HGPS cell (cell line): ENCODE measurements around a stretch of chr21.

- RRBS: no CpG with 5 or more reads among the region's 2 CpGs
Observed at GRCh38 chr21:37433042-37433680, 66.6 kb downstream of the DYRK1A start.

DNA sequence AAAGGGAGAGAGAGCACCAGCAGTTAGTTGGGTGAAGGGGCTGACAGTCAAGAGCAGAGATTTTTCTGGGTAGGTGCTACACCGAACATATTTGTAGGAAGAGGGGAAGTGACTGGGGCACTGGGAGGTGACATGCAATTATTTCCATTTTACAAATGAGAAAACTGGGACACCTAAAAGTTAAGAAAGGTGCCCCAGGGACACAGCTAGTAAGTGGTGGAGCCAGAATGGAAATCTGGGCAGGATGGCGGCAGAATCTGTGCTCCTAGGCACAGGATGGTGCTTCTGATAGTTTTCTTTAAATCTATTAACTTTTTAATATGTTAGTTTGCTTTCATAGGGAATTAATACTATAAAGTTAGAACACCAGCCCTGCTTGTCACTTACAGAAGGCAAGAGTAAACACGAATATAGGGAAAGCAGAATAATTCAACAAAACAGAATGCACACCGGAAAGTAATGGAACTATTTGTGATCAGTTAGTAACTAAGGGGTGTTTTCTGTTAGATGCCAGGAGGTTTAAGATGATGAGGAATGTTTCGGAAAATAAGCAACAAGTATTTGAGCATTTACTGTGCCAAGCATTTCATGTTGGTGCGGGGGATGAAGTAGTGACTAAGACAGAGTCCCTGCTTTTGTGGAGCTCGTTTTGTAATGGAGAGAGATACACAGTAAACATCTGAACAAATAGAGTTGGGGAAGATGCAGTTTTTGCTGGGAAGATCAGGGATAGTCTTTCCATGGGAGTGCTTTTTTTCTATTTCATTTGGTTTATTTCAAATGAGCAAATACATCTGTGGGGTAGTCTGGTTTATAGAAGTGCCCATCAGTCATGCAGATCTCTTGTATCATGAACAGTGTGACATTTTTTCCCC is 78.5 kb downstream of the DYRK1A start:
- RRBS: no CpG with 5 or more reads among the region's 7 CpGs

DNA sequence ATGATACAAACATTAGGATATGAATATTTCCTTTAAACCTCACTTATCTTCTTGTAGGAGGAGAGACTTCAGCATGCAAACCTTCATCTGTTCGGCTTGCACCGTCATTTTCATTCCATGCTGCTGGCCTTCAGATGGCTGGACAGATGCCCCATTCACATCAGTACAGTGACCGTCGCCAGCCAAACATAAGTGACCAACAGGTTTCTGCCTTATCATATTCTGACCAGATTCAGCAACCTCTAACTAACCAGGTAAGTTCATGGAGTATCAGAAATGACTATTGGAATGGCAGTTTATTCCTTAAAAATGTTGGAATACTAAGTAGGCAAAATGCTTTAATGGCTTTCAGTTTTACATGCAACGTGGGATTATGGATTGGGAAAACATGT is 106.0 kb downstream of the DYRK1A start:
- RRBS: no CpG with 5 or more reads among the region's 5 CpGs

DNA sequence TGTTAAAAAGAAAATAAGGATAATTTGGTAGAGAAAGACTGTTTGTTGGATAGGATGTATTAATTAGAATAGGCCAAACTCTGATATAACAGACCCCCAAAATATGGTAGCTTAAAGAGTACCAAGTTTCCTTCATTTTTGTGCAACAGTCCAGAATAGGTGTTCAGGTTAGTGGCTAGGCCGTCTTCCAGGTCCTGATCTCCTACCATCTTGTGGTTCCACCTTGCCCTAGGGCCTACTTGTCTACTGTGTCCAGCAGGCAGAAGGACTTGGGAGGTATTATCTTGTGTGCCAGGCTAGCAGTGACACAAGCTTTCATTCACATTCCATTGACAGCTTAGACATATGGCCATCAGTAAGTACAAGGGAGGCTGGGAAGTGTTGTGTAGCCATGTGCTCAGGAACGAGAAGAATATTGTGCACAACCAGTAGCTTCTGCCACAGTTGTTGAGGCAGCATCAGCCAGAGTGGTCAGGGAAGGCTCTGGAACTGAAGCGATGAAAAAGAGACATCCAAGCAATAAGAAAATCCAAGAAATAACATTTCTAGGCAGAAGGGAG is 144.0 kb downstream of the DYRK1A start:
- RRBS: no CpG with 5 or more reads among the region's 3 CpGs

DNA sequence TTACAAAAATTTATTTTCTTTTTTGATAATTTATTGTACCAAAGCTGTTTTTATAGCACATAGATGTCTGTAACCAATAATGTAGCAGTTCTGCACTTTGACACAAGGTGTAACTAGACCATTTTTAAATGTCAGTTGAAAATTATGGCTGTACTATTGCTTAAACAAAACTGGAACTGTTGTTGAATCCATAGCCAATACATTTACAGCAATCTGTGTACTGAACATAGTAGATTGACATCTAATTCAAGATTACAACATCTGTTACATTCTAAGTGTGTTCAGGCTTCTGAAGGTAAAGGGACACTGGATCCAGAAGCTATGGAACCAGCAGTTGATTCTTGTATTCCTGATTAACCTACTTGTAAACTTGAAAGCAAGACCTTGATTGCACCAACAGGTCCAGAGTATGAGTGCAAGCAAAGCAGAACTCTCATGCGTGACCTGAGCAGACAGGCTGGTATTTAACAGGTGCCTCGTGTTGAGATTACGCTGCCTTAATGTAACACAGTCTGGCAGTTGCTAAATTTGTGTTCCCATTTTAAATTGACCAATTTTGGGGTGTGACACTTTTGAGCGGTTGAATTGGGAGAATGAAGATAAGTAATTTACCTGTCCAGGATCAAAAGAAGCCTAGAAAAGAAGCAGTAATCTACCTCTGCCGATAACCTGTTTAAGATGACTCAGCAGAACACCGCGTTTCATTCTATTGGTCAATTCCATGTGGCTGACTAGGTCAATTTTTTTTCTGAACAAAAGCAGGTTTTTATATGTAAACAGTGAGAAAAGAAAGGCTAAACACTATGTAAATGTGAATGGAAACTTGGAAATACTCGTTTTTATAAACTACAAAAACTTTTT is 147.4 kb downstream of the DYRK1A start:
- RRBS: no CpG with 5 or more reads among the region's 8 CpGs

GRCh38 chr21:37521664-37522199 is 155.2 kb downstream of the DYRK1A start:
- RRBS: no CpG with 5 or more reads among the region's 9 CpGs

DNA sequence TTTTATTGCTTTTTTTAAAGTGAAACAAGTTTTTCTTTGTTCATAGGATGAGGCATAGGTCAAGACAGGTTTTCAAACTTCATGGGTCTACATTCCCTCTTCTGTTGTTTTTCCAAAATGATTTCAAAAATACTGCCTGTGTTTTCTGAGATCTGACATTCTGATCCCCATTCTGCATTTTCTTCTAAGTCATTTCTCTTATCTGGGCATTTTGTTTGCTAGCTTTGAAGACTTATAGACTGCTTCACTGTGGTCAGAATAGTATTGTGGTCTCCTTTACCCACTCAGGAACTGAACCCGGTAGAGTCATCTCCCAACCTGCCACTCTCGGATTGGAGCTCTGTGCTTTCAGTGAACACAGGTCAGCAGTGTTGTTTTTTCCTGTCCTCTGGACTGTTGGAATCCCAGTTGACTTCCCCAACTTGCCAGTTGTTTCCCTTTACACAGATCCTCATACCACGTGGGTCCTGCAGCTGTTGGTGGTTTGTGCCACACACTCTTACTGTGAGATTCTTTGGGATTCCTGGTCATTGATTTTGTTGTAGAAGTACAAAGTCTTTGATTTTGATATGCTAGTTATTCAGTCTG is 214.0 kb downstream of the DYRK1A start:
- RRBS: no CpG with 5 or more reads among the region's 3 CpGs

DNA sequence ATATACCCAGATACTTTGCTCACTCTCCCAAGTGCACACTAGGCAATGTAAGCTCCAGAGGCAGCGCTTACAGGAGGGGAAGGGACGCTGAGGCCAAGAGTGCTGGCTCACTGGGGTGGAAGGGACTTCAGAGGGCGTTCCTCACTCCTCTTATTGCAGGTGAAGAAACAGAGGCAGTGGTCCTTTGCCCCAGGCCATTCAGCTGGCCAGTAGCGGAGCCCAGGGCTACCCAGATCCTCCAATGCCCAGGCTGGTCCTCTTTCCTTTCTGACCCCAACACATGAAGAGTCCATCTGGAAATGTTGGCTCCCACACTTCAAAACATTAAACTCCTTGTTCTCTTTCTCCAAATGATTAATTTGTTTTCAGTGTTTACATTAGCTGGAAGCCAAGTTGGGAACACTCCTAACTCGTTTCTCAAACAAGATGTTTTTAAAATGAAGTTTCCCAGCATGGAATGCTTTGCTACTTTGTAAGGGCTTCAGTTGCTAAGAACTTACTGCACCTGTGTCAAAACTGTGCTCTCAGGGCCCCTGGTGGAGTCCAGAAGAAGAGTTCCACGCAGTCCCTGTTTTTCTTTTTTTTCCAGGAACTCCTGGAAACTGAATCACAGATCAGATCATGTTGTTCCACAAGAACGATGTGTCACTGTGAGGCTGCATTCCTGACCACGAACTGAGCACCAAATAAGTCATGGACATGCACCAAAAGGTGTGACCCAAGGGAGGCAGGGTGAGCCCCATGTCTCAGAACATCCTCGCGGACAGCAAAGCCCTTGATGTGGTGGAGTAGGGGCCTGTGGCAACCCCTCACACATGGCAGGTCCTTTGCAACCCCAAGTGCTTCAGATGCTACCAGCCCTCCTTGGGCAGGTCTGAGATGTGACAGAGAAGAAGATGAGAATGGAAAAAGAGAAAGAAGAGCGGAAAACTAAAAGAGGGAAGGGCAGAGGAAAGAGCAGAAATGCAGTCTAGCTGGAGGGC is 257.4 kb downstream of the KCNJ6 start:
- RRBS: no CpG with 5 or more reads among the region's 11 CpGs

- RRBS: no CpG with 5 or more reads among the region's 18 CpGs
Observed at GRCh38 chr21:37753078-37753744, 163.0 kb downstream of the KCNJ6 start.

GRCh38 chr21:37855802-37856215 is 60.4 kb downstream of the KCNJ6 start:
- RRBS: no CpG with 5 or more reads among the region's 4 CpGs

DNA sequence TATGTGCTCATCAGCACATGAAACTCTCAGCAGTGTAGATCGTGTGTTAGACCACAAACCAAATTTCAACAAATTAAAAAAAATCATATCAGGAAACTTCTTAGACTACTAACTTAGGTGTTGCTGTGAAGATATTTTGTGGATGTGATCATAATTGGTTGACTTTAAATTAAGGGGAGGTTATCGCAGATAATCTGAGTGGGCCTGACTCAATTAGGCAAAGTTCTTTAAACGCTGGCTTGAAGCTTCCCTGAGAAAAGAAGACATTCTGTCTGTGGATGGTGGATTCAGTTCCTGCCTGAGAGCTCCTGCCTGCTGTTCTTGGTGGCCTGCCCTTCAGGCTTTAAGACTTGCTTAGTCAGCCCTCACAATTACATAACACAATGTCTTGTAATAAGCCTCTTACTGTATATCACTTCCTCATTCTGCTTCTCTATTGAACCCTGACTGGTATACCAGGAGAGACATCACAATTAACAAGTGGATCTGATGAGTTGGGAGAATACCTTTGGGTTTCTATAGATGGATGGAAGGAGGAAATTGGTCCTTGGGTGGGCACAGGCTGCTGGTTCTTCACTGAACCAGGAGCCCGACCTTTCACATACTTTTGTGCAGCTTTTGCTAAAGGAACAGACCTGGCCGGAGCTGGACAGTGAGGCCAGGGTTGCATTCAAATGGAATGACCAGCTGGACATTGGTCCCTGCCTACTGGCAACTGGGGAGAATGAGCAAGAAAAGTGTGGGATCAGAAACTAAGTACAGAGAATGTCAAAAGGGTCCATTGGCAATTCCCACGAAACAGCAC is 50.2 kb downstream of the KCNJ6 start:
- RRBS: no CpG with 5 or more reads among the region's 6 CpGs

- RRBS: no CpG with 5 or more reads among the region's 7 CpGs
Observed at GRCh38 chr21:38227963-38228437, 28.8 kb upstream of the KCNJ15 start.

- RRBS: no CpG with 5 or more reads among the region's 8 CpGs
Observed at GRCh38 chr21:38244885-38245303, 11.9 kb upstream of the KCNJ15 start.

DNA sequence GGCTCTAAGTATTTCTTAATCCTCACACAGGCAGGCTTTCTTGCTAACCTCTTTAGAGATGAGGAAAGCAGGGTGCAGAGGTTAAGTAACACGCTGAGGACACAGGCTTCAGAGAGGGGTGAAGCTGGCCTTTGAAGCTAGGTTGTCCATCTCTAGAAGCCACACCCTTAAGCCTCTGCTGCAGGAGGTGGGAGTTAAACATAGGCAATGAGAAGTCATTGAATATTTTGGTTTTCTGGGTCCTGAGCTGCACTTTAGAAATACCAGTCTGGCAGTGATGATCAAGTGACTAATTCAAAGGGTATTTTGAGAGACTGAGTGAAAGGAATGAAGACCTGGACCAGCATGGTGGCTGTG is 9.9 kb downstream of the KCNJ15 start:
- RRBS: no CpG with 5 or more reads among the region's 1 CpG

- RRBS: no CpG with 5 or more reads among the region's 6 CpGs
Observed at GRCh38 chr21:38497124-38497715, 1.1 kb downstream of the ERG start.

- RRBS: no CpG with 5 or more reads among the region's 7 CpGs
Observed at GRCh38 chr21:38499146-38499712, 952 bp upstream of the ERG start.

- RRBS: no CpG with 5 or more reads among the region's 7 CpGs
Observed at GRCh38 chr21:38505423-38505984, 7.2 kb upstream of the ERG start.

DNA sequence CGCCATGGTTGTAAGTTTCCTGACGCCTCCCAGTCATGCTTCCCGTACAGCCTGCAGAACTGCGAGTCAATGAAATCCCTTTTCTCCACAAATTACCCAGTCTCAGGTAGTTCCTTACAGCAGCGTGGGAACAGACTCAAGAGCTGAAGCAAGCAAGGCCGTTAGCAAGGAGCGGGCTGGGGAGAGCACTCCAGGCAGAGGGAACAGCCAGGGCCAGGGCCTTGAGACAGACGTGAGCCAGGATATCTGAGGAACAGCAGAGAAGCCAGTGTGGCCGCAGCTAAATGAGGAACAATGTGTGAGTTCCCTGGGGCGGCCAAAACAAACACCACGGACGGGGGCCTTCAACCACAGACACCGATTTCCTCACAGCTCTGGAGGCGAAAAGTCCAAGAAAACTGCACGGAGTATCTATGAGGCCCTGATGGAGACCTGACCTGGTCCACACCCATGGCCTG is 54.1 kb upstream of the ETS2 start:
- RRBS: no CpG with 5 or more reads among the region's 15 CpGs

DNA sequence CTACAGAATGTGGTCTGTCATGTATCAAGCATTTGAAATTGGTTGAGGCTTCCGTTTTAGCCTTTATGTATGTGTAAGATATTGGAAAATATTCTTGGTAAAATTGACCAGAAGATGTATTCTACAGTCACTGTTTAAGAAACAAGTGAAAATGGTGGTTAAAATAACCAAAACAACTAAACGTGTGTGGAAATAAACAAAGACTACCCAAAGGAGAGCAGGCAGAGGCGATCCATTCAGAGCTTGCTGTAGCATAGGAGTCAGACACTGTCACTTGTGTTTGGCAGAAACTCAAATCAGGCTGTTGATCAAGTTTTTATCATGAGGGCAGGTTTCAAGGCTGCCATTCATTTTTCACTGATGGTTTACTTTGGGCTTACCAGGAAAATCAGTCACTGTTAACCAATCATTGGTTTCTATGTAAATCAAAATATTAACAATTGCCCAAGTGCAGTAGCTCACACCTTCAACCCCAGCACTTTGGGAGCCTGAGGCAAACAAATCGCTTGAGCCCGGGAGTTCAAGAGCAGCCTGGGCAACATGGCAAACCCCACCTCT is 21.3 kb upstream of the ETS2 start:
- RRBS: no CpG with 5 or more reads among the region's 5 CpGs

- RRBS: no CpG with 5 or more reads among the region's 16 CpGs
Observed at GRCh38 chr21:38810373-38811578, 5.0 kb downstream of the ETS2 start.